Amniotic epithelial cell (primary cell): ENCODE data around the genes CELF4 and RIT2.

DNA sequence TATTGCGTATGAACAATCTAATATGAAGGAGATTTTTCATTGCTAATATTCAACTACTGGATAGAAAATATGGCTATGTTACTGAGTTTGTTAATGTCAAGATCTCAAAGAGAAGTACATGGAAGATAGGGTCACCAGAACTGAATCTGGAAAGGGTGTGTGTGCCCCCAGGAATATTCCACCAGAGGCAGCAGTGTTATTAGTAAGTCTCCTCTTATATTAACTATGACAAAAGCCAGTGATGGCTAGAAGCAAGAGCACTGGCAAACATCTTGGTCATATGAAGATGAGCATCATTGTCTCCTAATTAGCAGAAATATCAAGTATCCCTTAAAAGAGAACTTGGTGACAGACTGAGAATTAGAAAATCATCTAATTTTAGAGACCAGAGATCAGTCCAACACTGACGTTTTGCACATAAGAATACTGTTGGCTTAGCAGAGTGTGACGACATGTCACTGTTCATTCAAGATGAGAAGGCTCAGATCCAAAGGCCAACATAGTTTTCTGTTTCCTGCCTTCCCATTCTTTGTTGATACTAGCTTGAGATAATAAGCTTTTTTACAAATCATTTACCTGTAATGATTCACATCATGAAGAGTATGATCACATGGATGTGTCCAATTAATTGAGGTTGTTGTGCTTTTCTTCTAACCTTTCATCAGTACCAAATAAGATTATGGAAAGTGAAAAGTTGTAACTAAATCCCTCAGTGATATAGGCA lies 44.3 kb downstream of the MAPRE2 start:
- RRBS, result no CpG with 5 or more reads among the region's 3 CpGs

GRCh38 chr18:35589037-35589307 lies 7.4 kb downstream of the GALNT1 start:
- RRBS, result no CpG with 5 or more reads among the region's 3 CpGs

DNA sequence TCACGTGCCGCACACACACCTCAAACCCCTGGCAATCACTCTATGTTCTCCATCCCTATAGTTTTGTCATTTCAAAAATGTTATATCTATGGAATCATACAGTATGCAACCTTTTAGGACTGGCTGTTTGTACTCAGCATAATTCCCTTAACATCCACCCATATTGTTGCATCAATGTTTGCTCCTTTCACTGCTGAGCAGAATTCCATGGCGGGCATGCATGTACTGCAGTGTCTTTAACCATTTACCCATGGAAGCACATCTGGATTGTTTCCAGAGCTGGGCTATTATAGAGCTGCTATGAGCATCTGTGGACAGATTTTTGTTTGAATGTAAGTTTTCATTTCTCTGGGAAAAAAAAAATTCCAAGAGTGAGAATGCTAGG lies 57.7 kb upstream of the C18orf21 start:
- RRBS, result no CpG with 5 or more reads among the region's 3 CpGs

DNA sequence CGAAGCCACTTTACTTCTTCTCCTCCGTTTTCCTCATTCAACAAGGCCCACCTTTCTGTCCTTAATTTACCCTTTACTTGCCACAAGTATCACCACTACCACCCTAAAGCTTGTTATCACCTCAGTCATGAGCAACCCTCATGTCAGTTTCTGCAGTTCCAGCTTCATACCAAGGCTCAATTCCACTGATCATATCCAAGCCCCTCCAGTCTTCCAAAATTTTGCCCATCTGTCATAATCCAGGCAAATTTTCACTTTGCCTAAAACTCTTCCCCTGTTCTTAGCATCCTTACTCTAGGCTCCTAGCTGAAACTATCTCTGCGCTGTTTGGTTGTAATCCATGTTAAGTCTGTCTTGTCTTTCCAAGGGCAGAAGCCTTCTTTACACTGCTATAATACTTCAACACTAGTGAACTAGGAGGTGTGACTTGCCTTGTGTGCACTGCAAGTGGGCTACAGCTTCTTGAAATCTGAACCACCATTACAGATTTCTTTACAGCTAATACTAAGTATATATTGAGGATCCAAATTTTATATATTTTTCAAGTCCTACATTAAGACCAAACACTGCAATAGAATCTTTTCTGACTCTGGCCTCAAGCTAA lies 26.1 kb downstream of the C18orf21 start:
- RRBS, result no CpG with 5 or more reads among the region's 3 CpGs

DNA sequence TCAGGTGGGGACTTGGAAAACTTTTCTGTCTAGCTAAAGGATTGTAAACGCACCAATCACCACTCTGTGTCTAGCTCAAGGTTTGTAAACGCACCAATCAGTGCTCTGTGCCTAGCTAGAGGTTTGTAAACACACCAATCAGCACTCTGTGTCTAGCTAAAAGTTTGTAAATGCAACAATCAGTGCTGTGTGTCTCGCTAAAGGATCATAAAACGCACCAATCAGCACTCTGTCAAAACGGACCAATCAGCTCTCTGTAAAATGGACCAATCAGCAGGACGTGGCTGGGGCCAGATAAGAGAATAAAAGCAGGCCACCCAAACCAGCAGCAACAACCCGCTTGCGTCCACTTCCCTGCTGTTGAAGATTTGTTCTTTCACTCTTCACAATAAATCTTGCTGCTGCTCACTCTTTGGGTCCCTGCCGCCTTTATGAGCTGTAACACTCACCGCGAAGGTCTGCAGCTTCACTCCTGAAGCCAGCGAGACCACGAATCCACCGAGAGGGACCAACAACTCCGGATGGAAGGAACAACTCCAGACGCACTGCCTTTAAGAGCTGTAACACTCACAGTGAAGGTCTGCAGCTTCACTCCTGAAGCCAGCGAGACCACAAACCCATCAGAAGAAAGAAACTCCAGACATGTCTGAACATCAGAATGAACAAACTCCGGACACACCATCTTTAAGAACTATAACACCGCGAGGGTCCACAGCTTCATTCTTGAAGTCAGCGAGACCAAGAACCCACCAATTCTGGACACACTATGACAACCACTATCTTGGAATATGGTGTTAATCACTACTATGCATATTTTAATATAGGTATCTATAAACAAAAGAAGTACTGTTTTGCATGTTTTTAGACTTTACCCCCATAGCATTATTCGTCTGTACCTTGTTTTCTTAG lies 2.7 kb downstream of the RPRD1A start:
- RRBS, result no CpG with 5 or more reads among the region's 22 CpGs

DNA sequence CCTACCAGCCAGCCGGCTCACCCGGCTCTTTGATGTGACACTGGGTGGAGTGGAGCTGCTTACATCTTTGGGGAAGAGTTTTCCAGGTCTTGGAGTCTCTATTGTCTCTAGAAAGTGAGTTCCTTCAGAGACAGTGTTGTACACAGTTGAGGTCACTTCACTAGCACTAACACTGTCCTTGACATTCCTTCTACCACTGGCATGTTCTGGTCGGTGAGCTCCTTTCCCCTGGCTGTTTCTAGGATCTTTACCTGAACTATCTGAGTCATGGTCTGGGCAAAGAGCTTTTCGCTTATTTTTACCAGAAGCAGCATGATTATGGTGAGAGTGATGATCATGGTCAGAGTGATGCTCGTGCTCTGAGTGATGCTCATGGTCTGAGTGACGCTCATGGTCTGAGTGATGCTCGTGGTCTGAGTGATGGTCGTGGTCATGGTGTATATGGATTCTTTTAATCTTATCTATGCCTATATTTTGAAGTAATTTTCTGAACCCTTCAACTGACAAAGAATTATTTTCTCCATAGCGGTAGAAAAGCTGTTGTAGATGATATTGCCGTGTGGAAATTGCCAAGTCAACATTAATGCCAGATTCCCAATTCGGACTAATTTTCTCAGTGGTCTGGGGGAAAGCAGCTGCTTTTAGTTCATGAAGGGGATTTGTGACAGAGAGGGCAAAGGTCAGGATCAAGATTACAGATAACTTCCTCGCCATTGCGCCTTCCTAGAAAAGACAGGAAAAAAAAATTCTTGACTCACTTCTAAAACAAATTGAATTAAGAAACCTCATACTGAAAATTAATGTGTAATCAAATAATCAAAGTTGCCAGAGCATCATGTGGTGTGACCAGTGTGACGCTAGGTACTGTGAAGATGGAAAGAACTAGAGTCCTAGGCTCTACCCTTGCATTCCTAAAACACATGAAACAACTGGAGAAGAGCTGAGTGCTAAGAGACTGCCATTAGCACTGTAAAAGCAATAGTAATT lies 2.6 kb downstream of the SLC39A6 start:
- RRBS, result no CpG with 5 or more reads among the region's 14 CpGs

DNA sequence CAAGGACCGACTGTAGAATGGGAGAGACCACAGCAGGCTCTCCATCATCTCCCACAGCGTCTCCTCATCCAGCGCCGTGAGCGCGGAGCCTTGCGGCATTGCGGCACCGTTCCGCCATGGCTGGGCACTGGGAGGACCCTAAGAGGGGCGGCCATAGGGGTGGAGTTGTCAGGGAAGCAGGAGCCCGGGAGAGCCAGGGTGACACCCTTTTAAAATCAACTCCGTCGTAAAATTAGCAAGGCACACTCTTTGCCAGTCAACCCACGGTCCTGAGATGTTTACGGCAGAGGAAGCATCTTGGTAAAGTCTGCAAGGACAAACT lies 1.6 kb downstream of the ELP2 start:
- RRBS, result no CpG with 5 or more reads among the region's 16 CpGs

- RRBS, result no CpG with 5 or more reads among the region's 3 CpGs
Measured at GRCh38 chr18:36131733-36132101, 2.0 kb downstream of the ELP2 start.

- RRBS, result no CpG with 5 or more reads among the region's 3 CpGs
Measured at GRCh38 chr18:36160822-36161340, 26.4 kb upstream of the MOCOS start.

GRCh38 chr18:36693949-36694705 lies 134.7 kb downstream of the TPGS2 start:
- RRBS, result no CpG with 5 or more reads among the region's 17 CpGs

DNA sequence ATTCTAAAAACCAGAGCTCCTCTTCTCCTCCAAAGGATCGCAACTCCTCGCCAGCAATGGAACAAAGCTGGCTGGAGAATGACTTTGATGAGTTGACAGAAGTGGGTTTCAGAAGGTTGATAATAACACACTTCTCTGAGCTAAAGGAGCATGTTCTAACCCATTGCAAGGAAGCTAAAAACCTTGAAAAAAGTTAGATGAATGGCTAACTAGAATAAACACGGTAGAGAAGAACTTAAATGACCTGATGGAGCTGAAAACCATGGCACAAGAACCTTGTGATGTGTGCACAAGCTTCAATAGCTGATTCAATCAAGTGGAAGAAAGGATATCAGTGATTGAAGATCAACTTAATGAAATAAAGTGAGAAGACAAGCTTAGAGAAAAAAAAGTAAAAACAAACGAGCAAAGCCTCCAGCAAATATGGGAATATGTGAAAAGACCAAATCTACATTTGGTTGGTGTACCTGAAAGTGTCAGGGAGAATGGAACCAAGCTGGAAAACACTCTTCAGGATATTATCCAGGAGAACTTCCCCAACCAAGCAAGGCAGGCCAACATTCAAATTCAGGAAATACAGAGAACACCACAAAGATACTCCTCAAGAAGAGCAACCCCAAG lies 132.1 kb downstream of the KIAA1328 start:
- RRBS, result no CpG with 5 or more reads among the region's 4 CpGs

- RRBS, result no CpG with 5 or more reads among the region's 14 CpGs
Measured at GRCh38 chr18:37403191-37403711, 162.3 kb downstream of the CELF4 start.

DNA sequence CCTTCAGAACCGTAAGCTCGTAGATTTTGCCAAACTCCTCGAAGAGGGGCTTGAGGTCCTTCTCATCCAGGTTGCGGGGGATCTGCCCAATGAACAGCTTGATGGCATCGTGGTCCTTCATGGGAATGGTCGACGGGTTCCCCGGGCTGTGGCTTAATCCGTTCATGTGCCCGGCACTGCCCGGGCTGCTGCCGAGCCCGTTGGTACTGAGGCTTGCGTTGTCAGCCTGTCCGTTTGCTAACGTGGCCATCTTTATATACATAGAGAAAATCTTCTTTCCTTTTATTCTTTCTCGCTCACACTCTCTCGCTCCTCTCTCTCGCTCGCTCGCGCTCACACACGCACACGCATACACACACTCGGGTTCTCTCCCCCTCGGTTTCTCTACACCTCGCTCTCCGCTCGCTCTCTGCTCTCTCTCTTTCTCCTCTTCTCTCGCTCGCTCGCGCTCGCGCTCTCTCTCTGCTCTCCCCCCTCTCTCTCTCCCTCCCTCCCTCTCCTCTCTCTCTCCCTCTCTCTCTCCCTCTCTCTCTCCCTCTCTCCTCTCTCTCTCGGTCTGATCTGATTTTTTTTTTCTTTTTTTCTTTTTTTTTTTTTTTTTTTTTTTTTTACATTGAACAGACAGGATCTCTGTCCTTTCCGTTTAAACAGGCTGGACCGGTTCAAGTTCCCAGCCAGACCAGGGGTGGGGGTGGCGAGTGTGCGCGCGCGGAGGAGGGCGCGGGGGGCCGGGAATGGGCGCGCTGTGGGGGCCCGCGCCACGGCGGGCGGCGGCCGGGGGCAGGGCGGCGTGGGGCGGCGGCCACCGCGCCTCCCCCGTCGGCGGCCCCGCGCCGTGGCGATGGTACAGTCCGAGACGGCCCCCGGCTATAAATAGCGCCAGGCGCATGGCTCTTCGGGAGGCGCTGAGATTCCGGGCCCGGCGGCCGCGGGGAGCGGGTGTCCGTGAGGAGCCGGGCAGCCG lies at the start of gene CELF4:
Gene CELF4 (minus strand): TSS at position 419 of the 964 bp plus-strand sequence.
- RRBS, result 3% methylated on average over 29 of the region's 84 CpGs

GRCh38 chr18:43115039-43116019 lies at the start of gene RIT2:
RIT2 (minus strand) TSS chr18:43115685.
- RRBS, result 80% methylated on average over 2 of the region's 19 CpGs

GRCh38 chr18:44589519-44589876 lies 91.2 kb upstream of the SETBP1 start:
- RRBS, result no CpG with 5 or more reads among the region's 2 CpGs

DNA sequence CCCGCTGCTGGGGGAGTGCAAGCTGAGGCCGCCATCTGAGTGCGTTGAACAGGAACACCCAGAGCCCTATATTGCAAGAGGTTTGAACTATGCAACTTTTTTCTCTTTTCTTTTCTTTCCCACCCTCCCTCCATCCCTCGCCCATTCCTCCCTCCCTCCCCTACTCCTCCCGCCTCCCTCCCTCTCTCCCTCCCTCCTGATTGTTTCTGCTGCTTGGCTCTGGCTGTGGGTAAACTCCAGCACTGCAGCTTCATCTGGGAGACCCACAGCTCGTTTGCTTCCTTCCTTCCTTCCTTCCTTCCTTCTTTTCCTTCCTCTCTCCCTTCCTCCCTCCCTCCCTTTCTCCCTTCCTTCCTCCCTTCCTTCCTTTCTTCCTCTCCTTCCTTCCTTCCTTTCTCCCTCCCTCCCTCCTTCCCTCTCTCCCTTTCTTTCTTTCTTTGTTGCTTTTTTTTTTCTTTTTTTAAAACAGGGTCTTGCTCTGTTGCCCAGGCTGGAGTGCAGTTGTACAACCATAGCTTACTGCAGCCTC lies 30.5 kb downstream of the SETBP1 start:
- RRBS, result no CpG with 5 or more reads among the region's 6 CpGs

GRCh38 chr18:44731851-44732484 lies 51.3 kb downstream of the SETBP1 start:
- RRBS, result no CpG with 5 or more reads among the region's 10 CpGs

GRCh38 chr18:44753245-44753794 lies 72.6 kb downstream of the SETBP1 start:
- RRBS, result no CpG with 5 or more reads among the region's 4 CpGs